HT-29 (cell line): ENCODE results near the genes USP6 and FBXO39.

GRCh38 chr17:5096817-5098084, 14.4 kb downstream of the ZNF232 start:
- RAMPAGE, long total RNA, result no peak

- RAMPAGE, long total RNA, result no peak
Observed at GRCh38 chr17:5115501-5116809, at the start of gene USP6. Gene USP6, plus strand, starts transcription at chr17:5116032.

DNA sequence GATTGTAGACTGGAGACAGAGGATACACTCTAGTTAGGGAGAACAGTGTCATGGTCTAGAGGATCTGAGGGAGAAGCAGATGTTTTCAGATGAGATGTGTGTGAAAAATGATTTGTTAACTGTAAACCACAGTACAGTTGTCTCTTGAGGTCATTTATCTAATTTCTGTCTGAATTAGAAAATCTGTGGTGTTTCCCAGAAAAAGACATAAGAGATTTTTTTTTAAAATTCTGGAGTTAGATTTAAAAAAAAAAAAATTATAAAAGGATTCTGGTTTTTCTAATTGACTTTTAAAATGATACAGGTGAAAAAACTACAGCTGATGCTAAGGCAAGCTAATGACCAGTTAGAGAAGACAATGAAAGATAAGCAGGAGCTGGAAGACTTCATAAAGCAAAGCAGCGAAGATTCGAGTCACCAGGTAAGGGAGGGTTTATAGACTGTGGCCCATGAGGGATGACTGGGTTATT, 54.6 kb downstream of the NUP88 start:
- RAMPAGE, long total RNA, result no peak

- RAMPAGE, long total RNA, result no peak
Observed at GRCh38 chr17:5412398-5413185, 6.9 kb downstream of the NUP88 start.

- RAMPAGE, long total RNA, result no peak
Observed at GRCh38 chr17:5420464-5420757, 429 bp downstream of the RPAIN start.

DNA sequence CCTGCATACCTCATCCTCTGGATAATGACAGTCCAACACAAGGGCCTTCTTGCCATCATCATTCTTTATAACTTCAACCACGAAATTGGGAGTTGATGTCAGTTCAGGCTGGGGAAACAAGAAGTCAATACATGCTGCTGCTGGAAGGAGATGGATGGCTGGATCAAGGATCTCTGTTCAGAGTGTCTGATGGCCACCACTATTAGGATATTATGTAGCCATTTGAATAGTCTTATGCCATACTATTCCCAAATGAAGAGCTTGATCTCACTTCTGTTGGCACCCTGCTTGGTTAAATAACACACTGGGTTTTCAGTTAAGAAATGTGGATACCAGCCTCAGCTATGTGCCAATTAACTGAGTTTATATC, 5.3 kb downstream of the C1QBP start:
- RAMPAGE, long total RNA, result no peak

- RAMPAGE, long total RNA, result no peak
Observed at GRCh38 chr17:6071269-6071660, 1.1 kb downstream of the WSCD1 start.

DNA sequence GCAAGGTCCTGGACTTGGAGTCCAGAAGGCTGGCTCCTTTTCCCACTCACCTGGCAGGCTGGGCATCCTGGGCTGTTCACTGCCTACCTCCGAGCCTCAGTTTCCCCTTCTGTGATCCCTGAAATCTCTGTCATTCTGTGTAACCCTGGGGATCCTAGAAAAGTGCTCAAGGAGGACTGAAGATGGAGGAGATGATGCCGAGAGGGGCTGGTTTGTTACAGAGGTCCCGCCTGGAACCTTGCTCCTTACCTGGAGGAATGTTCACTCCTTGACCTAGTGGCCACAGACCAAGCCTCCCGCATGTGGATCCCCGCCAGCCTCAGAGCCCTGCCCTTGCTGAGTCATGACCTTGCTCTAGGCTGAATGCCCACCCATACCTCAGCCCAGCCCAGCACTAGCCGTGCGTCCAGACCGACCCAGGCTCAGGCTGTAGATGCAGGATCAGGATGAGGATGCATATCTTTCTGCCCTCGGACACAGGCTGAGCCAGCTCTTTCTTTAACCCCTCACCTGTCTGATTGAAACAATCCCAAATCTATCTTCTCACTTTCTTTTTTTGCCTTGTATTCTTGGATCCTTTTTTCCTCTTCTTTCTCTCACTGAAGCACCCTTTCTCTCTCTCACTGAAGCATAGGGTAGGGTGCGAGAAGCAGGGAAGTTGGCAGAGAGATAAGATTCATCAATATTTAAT, 34.8 kb downstream of the WSCD1 start:
- RAMPAGE, long total RNA, result no peak

GRCh38 chr17:6326889-6327406, 108.0 kb downstream of the AIPL1 start:
- RAMPAGE, long total RNA, result no peak

DNA sequence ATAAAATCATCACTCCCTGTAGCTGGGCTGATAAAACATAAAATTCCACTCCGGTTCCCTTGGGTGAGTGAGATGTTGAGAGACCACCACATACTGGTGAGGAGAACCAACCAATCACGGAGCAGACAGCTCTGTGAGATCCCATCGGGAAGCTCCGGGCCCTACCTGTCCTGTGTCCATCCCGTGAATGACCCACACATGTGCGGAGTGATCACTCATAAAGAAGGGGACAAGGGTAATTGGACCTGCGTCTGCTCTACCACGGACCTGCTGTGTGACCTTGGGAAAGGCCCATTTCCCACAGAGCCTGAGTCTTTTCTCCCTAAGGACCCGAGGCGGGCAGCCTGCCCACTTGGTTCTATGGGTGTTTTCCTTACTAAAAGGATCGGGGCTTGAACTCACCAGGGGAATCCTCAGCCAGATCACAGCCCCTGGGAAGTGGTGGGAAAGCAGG, 28.5 kb downstream of the AIPL1 start:
- RAMPAGE, long total RNA, result no peak

DNA sequence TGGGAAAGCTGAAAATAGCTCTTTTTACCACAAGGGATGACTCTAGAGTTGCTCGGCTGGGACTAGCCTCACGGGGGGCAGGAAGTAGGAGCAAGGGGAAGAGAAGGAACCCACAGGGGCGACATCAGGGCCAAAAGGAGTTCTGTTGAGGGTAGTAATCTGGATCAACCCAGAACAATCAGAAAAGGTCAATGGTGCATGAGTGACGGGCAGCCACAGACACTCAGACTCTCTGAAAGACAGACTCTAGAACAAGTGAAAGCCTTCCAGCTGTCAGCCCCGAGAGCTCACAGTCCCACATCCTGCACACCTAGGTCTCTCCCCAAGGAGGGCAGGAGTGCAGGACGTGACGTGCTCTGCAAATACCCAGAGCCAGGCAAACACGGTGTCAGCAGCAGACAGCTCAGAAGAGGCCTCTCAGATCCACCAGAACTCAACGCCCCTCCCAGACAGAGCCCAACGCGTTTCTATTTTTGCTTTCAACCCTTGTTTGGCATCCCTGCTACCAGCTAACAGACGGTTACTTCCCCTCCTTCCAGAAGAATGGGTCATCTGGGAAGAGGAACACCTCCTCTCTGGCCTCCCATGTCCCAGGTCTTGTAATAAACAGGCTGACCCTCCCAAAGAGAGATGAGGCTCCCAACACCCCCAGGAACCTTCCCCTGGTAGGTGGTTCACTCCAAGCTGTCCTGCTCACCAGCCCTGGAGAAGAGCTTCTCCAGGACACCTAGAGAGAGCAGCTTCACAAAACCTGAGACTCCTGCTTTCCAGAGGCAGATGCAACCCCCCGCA, 7.7 kb downstream of the PITPNM3 start:
- RAMPAGE, long total RNA, result no peak

DNA sequence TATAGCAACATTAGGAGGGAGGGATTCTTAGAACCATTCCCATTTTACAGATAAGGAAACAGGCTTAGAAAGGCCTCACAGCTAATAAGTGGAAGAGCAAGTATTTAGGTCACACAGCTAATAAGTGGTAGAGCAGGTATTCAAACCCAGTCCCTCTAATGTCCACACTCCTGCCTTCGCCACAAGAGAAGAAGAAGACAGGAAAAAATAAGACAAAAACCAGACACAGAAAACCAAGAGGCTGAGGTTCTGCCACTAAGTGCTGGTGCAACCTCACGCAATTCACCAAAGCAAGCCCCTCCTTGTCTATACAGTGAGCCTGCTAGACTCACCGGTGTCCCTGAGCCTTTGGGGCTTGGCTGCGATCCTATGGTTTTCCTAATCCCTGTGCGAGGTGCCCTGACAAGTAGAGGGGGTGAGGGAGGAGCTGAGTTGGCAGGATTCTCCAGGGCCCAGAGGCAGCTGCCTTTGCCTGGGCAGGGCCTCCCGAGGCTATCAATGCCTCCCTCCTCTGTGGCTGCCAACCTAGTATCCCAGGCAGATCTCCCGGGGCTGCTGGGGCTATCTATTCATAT, 11.0 kb upstream of the PITPNM3 start:
- RAMPAGE, long total RNA, result no peak

DNA sequence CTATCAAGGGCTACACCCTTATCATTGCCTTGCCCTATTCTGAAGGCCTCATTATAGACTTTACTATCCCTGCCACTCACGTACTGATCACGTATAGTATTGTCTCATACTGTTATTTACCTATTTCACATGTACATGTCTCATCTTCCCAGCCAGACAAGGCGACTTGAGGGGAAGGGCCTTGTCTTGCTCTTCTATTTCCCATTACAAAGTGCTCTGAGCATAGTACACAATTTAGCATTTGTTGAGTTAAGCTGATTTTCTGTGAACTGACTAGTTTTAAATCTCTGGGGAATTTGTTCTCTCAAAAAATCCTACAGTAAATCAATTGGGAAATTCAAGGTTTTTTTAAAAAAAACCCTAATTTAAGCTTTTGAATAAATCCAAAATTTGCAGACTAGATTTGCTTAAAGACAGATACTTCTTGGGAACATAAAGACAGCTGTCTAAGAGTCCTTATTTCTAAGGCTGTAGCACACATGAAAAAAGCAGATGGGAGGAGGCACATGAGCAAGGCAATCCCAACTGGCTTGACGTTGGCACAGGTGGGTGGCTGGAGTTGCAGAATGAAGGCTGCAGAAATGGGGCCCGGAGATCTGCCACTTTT, 4.6 kb downstream of the KIAA0753 start:
- RAMPAGE, long total RNA, result no peak

DNA sequence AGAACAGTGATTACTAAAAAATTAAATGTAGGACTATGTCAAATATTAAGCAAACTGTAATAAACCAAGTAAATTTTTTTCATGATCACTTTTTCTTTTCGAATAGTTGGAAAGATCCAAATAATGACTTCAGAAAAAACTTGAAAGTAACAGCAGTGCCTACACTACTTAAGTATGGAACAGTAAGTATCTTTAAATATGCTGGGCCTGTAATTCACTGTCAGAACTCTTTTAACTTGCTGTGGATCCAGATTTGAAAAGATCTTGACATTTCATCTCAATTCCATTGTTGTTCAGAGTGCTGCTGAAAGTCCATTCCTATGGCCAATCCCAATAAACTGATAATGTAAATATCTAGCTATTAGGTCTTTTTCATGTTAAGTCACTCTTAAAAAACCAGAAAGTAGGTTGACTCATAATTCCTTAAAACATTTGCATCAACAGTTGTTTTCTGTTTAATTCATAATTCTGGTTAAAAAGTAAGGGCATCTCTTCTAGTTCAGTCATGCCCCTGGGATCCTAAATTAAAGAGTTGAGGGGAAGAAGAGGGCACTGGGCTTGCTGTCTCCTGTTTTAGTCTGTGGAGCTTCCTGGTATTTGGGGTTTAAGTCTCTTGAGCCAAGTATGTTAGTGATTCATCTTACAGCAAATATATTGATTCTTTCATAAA, 1.4 kb downstream of the TXNDC17 start:
- RAMPAGE, long total RNA, result no peak

- RAMPAGE, long total RNA, result no peak
Observed at GRCh38 chr17:6690635-6691317, 22.4 kb downstream of the SLC13A5 start.

DNA sequence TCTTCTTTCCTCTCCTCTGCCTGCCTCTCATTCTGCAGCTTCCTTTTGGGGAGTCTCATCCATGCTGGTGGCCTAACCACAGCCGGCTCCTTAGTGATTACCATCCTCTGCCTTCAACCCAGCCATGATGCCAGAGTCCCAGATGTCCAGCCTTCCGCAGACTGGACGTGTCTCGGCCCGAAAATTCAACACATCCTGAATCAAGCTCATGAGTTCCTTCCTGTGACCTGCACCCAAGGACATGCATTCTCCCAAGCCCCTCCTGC, 1.1 kb upstream of the SLC13A5 start:
- RAMPAGE, long total RNA, result no peak

DNA sequence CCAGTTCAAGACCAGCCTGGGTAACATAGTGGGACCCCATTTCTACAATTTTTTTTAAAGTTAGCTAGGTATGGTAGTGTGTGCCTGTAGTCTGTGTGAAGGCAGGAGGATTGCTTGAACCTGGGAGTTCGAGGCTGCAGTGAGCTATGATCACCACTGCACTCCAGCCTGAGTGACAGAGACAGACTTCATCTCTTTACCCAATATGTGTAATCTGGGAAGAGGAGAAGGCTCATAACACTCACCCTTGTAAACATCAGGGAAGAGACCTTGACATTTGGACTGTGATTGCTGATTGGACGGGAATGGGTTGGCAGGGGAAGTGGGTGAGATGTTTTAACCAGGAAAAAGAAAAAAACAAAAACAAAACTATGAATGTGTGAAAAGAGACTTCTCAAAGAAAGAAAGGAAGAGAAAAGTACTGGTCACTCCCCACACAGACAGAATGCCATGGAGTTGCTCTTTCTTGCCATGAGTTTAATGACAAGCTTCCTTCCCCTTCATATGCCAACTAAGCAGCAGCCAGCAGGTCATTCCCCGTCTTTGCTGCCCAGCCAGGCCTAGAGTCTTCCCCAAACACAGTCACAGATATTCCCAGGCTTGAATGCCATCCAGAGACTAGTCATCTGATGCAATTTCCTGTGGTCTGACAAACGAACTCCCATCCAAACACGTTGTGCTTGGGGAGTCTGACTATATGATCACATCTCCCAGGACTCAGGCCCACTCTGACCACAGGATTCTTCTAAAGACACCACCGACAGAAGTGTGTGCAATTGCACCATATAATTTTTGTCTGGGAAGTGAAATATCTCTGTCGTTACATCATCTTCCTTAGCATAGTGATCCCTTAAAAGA, 3.6 kb upstream of the XAF1 start:
- RAMPAGE, long total RNA, result no peak

DNA sequence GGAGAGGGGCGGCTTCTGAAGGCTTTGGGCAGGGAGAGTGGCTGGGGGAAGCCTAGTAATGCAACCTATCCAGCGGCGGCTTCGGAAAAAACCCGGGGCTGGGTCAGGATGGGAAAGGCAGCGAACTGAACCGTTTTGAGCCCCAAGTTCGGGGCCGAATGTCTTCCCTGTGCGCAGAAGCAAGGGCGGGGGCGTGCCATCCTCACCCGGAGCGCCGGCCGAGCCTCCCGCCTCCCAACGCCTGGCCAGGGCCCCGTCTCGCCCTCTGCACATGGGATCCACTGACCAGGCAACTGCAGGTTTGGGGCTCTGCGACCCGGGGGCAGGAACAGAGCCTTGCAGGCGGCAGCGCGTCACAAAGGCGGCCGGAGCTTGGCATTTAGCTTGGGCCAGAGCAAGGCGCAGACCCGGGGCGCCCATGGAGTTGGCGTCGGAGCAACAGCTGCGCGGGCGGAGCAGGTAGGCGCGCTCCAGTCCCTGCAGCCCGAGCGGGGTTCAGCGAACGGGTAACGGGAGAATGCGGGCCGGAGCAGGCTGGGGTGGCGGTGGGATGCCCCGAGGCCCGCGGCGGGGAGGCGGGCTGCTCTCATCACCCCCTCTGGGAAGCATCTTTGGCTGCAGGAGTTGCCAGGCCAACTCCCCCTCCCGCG, at the start of gene FBXO39:
TSS of gene FBXO39 (plus strand) at position 402 of the 650 bp plus-strand sequence.
- RAMPAGE, long total RNA, result no peak

DNA sequence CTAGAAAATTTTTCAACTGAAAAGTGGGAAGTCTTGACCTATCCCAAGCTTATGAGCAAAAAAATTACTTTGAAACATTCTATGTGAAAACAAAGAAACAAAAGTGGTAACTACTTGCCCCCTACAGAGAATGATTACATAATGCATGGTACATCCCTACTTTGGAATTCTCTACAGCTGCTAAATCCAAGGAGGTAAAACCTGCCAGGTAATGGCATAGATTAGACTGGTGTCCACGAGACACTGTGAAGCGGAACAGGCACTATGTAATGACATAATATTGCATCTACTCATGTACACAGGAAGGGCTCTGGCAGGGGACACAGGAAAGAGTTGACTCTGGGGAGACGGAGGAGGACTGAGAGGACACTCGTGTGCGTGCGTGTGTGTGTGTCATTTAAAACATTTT, 15.7 kb downstream of the ASGR2 start:
- RAMPAGE, long total RNA, result no peak

DNA sequence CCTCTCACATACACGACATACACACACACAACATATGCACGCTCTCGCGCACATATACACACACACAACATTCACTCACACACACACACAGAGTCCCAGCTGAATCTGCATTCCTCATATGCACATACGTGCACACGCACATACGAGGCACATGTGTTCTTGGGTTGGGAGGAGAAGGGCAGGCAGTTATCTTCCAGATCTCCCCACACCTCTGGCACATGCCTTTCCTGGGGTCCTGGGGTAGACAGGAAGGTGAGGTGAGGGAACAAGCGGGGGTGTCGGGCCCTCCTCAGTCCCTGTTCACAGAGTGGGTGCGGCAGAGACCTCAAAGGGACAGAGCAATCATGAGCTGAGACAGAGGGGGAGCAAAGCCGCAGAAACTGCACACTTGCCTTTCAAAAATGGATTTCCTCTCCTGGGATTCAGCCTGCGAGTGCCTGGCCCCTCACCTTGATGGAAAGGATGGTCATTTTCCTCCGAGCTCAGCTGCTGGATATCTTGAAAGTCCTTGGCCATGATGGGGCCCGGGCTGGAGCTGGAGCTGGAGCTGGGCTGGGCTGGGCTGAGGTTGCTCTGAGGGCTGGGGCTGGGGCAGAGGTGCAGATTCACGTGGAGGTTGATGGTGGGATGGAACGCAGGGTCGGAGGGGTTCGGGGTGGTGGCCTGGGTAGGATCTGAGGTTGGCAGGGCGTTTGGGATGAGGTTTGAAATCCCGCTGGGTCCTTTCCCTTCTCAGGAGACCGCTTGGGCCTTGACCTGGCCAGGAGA, 713 bp downstream of the ASGR2 start:
- RAMPAGE, long total RNA, result no peak